SK-N-DZ (cell line): ENCODE measurements around the gene LPAR1.

DNA sequence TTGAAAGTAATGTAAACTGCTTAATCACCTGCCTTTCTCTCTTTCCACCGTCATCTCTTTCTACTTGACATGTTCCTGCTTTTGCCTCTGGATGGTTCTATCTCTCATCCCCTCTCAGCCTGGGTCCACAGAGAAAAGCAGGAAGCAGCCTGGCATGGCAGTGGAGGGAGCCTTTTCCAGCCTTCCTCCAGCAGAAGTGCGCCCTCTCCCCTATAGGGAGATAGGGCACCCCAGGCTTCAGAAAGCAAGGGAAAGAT lies 11.2 kb downstream of the PALM2AKAP2 start:
RAMPAGE:
- cytosol, long total RNA = no peak
- nucleus, long total RNA = no peak

DNA sequence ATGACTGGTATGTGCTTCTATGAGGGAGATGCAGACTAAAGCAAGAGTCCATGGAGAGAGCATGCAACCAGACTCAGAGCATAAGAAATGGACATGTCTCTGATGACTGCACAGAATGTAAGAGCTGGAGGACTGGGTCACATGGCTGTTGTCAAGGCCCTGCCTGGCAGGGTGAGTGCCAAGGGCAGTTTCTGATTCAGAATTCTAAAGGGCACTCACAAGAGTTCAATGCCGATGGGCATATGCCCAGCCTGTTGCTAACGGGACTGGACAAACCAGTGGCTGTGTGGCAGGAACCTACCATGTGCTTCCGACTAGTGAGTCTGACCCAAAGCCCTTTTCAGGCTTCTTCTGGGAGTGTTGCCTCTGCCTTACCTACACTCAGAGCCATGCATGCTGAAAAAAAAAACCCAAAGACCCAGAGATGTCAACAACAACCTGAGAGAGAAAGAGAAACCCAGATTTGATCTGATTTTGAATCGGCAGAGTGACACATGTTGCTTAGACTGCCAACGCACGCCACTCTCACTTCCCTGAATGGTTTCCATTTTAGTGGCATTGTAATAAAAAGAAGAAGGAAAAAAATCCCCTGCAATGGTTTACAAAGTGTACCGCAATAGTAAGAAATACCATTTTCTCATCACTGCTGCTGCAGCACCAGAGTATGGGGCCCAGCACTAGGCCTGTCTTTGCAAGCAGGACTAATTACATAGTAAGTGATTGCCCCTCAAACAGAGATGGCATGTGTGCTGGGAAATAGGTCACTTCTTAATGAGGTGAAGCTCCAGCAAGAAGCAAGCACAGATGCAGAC lies 194.3 kb downstream of the PALM2AKAP2 start:
RAMPAGE:
- cytosol, long total RNA = no peak
- nucleus, long total RNA = no peak

GRCh38 chr9:110127155-110127857 lies 80.7 kb downstream of the C9orf152 start:
RAMPAGE:
- cytosol, long total RNA = no peak
- nucleus, long total RNA = no peak

RAMPAGE:
- cytosol, long total RNA = no peak
- nucleus, long total RNA = no peak
Observed at GRCh38 chr9:110337506-110337763, 228 bp downstream of the TXNDC8 start.

GRCh38 chr9:110407802-110408443 lies 70.3 kb upstream of the TXNDC8 start:
RAMPAGE:
- cytosol, long total RNA = no peak
- nucleus, long total RNA = no peak

RAMPAGE:
- cytosol, long total RNA = no peak
- nucleus, long total RNA = no peak
Observed at GRCh38 chr9:110655531-110656121, 13.0 kb upstream of the MUSK start.

DNA sequence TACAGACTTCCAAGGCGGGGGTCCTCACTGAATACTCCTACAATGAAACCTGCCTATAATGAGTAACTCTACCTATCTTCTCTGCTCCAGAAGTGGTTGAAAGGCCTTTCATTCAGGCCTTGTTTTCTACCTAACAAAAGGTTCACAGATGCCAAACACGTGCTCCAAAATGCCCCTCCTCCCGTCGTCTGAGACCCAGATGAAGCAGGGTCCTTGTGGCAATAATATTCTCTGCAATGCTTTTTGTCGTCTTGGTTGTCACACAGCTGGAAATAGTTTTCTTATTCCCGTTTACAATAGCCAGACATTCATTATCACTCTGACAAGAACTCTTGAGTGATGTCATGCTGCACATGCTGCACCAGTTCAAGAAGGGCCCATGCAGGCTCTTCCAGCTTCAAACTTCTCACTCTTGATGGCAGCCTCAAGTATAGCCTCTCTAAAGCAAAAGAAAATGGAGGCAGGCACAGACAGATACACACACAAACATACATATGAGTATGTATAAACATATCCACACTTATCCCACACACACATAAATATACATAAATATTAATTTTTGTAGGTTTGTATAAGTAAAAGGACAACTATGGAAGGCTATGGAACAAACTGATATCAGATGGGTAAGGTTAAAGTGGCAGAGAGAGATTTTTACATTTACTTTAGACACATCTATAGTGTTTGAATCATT lies 7.7 kb downstream of the LPAR1 start:
RAMPAGE:
- cytosol, long total RNA = no peak
- nucleus, long total RNA = no peak

DNA sequence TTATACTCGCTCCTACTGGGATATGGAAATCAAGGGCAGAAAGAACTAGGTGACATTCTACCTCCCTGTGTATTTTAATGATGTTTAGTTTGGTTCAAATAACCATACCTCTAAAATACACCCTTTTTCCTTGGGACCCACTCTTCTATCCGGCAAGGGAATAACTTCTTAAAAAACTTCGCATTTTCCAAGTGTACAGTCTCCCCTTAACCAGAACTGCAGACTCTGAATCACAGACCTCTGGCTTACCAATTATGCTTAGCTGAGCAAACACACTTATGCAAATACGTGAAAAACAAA lies 1.5 kb downstream of the LPAR1 start:
RAMPAGE:
- cytosol, long total RNA = no peak
- nucleus, long total RNA = no peak

DNA sequence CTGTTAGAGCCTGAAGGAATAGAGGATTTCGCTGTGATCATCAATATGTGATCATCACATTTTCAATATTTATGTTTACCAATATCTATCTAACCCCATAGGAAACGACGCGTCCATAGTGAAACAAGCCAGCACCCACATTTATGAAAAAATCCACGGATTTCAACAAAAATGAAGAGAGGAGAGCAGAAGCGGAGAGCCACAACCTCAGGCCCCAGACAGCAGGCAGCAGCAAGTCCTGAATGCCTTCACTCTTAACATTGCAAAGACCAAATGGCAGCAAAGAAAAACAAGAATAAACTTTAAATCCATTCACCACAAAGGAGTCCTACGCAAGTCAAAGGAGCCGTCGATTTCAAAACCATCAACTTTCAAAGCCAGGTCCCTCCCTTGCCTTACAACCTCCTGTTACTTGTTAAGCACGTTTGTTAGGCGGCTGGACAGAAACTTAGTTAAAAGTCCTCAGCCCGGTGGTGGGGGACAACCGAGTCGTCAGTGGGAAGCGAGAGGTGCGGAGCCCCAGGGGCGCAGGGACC lies 1.0 kb downstream of the LPAR1 start:
RAMPAGE:
- cytosol, long total RNA = no peak
- nucleus, long total RNA = no peak

DNA sequence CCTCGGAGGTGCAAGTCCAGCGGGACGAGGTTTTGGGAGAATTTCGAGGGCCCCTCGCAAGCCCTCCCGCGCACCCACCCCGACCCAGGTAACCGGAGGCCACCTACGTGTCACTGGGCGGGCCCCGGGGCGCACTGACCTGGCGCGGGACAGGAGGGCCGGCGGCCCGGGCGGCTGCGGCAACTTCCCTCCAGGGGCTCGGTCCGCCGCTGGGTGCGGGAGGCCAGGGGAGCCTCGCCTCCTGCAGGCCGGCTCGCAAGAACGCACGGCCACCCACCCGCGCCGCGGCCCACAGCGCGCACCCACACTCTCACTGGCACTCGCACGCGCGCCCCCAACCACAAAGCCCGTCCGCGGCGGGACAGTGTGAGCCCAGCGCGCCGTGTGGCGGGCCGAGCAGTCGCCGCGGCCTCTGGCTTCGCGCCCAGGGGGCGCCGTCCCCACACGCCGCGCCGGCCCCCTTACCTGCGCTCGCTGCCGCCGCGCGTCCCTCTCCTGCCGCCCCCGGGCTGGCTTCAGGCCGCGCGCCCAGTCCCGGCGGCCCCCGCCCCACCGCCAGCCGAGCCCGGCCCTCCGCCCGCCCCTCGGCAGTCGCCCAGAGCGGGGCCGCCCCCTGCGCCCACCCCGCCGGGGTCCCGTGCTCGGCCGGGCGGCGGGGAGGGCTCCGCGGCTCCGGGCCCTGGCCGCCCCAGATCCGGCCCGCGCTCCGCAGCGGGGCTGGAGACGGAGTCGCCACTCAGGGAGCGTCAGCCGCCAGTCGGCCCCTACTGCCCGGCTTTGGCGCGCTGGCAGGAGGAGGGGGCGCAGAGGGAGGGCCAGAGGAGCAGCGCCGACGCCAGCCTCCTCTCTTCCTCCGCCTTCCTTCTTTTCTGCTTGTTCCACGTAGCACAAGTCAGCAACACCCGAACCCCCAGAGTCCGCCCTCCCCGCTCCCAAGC lies at the start of gene LPAR1:
Gene LPAR1, minus strand, starts transcription at position 769 of the 938 bp plus-strand sequence.
RAMPAGE:
- cytosol, long total RNA = no peak
- nucleus, long total RNA = start-site peak on the minus strand centred at position 305 of the sequence, 482 bp wide, 28 and 16 reads in 2 replicates

GRCh38 chr9:111482579-111483736 lies 1.2 kb downstream of the ECPAS start:
RAMPAGE:
- cytosol, long total RNA = no peak
- nucleus, long total RNA = no peak

DNA sequence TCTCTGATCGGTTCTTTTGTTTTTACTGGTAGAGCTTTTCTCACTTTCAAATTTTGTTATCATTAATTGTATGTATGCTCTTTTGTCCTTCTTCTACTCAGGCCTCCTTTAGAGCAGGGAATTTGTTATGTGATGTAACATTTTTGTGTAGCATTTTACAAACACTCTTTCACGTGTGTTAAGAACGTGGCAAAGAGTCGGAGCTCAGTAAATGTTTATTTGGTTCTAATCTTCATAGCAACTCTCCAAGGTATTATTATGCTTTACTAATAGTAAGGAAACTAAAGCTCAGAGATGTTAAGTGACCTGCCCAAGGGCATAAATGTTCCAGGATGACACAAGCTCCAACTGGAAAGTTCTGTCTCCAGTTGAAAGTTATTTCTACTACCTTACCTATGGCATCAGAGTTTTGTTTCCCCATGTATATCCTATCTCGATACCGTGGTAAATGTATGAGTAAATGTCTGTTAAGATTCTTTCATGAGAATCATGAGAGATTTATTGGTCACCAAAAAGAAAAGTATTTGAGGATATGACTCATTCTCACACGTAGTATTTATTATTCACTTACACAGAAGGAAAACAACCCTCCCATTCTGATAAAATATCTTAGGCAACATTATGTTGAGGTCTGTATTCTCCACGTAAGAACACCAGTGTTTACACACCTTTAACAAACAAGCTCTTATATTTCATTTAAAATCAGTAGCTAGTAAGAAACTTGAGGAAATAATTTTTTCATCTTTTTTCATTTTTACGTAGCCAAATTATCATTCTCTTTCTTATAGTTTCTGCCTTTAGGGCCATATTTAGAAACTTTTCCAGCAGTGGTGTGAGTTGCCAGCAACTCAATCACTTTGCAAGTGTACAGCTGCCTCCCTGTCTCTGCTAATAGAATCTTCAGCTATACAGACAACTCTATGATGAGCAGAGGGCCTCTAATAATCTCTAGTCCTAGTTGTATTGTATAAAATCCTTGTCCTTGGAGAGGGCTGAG lies 11.1 kb upstream of the SHOC1 start:
RAMPAGE:
- cytosol, long total RNA = no peak
- nucleus, long total RNA = no peak

GRCh38 chr9:111937748-111938960 lies 41.5 kb downstream of the UGCG start:
RAMPAGE:
- cytosol, long total RNA = no peak
- nucleus, long total RNA = no peak

DNA sequence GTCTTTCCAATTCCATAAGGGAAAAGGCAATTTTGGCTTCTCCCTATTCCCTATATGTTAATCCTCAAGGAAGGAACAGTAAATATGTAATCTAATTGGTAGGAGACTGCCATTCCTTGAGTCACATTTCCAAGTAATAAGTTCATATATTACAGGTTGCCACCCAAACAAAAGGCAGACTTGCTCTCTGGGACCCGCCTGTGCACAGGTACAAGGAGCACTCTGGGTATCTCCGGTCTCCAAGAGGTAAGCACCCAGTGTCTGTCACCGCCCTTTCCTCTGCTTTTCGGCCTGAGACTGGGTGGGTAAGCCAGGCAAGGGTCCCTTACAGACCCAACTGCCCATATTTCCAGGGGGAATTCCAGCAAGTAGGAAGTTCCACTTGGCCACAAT lies 82.0 kb downstream of the SUSD1 start:
RAMPAGE:
- cytosol, long total RNA = no peak
- nucleus, long total RNA = no peak

DNA sequence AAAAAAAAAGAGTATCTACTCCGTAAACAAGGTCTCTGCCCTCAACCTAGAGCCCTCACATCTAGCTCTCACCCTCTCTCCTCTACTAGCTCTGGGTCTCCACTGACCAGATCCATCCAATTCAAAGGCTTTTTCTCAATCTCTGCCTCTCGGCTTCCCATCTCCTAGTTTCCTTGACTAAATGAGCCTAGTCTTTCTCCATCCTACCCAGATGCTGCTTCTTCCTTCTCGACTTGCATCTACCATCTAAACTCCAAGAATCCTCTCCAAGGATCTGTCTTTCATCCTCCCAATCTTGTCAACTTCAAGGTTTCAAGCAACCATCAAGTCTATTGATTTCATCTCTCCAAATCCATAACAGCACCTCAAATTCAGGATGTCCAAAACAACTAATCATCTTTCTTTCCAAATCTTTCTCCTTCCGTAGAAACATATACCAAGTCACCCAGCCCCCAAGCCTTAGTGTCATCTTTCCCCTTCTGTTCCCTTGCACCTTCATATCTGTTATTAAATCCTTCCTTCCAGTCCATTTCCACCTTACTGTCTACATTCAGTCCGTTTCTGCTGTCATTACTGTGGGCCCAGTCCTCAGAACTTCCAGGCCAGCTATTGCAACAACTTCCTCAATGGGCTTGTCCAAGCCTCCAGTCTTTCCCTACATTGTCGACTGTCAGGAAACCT lies 2.8 kb downstream of the SUSD1 start:
RAMPAGE:
- cytosol, long total RNA = no peak
- nucleus, long total RNA = no peak

GRCh38 chr9:112222408-112222995 lies 47.4 kb upstream of the SUSD1 start:
RAMPAGE:
- cytosol, long total RNA = no peak
- nucleus, long total RNA = no peak

RAMPAGE:
- cytosol, long total RNA = no peak
- nucleus, long total RNA = no peak
Observed at GRCh38 chr9:112332372-112332798, 1.0 kb downstream of the PTBP3 start.

DNA sequence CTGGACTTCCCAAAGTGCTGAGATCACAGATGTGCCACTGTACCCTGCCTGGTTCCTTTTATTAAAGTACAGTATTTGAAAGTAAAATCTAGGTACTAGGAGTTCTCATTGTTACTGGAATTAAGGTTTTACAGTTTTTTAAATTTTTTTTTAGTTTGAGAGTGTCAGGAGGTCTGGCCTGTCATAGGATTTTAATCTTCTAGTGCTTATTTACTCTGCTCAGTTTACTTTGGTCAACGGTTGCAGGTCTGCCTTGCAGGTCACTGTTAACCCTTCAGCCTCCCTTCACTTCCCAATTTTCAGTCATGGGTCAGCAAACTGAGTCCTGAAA lies 18.7 kb upstream of the PTBP3 start:
RAMPAGE:
- cytosol, long total RNA = no peak
- nucleus, long total RNA = no peak

GRCh38 chr9:112378580-112379263 lies 1.2 kb upstream of the HSDL2 start:
RAMPAGE:
- cytosol, long total RNA = no peak
- nucleus, long total RNA = no peak

RAMPAGE:
- cytosol, long total RNA = no peak
- nucleus, long total RNA = no peak
Observed at GRCh38 chr9:112495686-112496142, 9.1 kb downstream of the KIAA1958 start.